Mesenchymal stem cell of Wharton's jelly (primary cell): ENCODE measurements around a stretch of chr12.

GRCh38 chr12:110827014-110827428 is 19.8 kb upstream of the CCDC63 start:
- CAGE, long polyA plus RNA: no peak

GRCh38 chr12:111314835-111315414 is 54.0 kb downstream of the PHETA1 start:
- CAGE, long polyA plus RNA: no peak

GRCh38 chr12:111360342-111360902 is 8.5 kb downstream of the PHETA1 start:
- CAGE, long polyA plus RNA: no peak

DNA sequence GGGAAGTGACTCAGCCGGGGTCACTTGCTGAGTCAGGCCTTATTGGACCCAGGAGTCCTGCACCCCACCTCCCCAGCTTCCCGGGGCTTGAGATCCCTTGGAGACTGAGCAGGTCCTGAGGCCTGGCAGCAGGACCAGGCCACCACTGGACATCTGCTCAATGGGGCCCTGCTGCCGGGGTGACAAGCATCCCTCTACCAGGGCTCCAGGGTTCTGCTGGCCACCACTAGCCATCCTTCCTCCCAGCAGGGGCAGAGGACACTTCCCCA is 3.8 kb downstream of the SH2B3 start:
- CAGE, long polyA plus RNA: no peak

DNA sequence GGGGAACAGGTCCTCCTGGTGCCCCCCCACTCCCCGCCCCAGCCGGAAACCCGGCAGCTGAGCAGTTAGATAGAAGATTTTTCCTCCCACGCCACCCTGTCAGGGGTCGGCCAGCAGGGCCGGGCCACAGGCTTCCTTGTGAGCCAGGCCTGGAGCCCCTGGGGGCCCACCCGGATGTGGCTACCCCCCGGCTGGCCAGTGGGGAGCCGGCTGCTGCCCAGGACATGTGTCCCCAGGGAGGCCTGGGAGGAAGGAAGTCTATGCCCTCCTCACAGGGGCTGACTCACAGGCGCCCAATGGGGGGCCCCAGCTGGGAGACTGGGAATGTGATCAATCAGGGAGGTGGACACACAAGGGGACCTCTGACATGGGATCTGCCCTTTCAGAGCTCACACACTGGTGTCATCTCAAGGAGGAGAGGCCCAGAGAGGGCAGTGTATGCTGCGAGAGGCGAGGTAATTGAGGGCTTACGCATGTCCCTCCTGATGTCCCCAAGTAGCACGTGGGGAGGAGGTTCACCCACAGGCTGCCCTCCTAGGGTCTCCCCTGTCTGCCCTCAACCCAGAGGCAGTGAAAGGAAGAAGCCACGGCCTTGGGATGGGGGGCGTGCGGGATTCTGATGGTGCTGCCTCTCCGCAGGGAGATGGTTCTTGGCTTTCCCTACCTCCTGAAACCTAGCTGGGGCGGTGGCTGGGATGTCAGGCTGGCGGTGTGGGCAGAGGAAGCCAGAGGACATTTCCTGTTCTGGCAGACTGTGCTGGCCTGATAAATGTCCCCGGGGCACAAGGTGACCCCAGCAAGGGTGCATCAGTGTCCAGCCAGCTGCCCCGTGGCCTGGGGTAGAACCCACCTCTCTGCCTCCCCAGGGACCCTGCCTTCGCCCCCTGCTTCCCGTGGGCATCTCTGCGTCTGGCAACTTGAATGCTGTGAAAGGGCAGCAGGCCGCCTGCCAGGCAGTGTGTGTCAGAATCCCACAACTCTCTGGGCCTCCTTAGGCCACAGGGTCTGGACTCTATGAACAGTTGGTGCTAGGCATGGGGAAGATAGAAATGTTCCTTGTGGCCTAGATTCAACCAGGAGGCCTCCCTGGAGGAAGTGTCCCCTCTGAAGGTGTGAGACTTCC is 4.5 kb downstream of the SH2B3 start:
- CAGE, long polyA plus RNA: no peak

- CAGE, long polyA plus RNA: no peak
These were observed 46.0 kb downstream of the SH2B3 start for GRCh38 chr12:111451515-111452409.

- CAGE, long polyA plus RNA: no peak
These were observed 85.9 kb downstream of the ATXN2 start for GRCh38 chr12:111512923-111513965.

DNA sequence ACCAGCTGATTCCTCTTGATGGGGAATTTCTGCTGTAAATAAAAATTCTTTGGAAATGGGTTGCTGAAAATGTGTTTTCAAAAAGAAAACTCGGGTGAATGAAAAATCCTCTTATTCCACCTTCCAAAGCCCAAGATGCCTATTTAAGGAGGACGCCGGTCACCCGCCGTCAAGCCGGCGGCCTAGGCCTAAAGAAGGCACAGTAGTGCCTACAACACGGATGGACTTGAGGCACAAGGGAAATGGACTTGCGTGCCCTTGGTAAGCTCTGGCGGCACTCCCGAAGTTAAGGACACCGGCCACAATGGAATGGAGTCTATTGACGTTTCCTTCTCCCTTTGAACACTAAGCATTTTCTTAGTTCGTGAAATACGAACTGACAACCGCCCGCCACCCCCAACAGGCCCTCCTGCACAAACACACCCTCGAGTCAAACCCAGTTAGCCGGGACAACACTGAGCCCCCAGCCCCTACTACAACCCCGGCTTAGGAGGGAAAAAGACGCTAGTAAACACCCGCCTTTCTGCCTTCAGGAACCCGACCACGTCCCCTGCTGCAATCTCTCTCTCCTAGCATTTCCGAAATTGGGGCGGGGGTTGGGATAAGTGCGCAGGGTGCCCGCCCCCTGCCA is 1.8 kb downstream of the ATXN2 start:
- CAGE, long polyA plus RNA: no peak

DNA sequence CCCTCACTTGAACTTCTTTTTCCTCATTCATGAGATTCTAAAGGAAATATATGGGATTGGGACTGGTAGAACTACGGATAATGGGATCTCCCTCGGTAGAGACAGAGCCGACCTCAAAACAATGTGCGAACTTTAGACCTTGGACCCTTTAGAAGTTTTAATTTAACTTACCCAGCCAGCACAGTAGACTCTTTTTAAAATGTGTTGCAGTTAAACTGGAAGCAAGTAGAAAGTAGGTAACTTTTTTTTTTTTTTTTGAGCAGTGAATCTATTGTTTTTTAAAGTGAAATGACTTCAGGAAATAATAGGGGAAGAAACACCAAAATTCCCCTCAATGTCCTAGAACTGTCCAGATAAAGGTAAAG is 1.1 kb upstream of the ATXN2 start:
- CAGE, long polyA plus RNA: no peak

DNA sequence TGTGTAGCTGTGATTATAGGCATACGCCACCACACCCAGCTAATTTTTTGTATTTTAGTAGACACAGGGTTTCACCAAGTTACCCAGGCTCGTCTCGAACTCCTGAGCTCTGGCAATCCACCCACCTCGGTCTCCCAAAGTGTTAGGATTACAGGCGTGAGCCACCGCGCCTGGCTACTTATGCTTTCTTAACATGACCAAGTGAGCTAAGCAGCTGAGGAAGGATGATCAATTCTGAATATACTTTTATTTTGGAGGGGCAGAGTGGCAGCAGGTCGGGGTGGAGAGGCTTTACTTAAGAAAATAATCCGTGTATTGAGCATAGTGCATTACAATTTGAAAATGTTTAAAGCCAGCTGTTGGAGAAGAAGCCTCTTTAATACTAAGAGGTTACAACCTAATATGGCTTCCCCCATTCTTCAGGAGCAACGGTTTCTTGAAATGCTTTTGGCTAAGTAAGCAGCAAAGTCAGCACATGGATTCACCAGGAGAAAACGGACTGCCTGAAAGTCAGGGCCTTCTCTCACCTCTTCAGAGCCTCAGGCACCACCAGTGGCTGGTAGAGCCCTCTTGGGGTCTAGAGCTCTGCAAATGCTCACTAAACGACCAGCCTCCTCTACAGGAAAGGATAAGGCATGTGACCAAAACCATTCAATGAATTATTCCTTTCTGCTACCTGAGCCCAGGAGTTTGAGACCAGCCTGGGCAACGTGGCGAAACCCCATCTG is 11.2 kb downstream of the BRAP start:
- CAGE, long polyA plus RNA: no peak

DNA sequence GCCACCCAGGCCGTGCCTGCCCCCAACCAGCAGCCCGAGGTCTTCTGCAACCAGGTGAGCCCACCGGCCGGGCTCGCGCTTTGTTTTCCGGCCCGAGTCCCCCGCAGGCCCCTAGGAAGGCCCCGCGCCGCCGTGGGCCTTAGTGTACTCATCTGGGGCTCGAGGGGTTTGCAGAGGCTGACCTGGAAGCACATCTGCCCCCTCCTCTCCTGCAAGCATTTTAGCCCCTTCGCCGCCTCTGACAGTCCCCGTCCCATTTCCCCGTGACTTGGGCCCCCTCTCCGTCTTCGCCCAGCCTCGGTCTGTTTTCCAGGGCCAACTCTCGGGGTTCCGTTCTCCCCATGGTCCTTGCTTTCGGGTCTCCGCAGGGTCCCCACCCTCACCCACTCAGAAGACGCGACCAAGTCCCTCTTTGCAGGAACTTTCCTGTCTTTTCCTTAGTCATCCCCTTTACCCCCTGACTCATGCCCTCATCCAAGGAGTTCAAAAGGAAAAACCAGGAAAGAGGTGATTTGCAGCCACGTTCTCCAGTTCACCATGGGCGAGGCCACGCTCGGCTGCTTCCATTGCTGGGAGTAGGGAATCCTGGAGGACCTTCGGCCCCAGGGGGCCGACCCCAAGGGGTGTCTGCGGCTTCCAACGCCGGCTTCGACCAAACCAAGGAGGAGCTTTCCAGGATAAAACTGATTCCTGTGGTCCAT is 460 bp downstream of the ALDH2 start:
- CAGE, long polyA plus RNA: no peak

DNA sequence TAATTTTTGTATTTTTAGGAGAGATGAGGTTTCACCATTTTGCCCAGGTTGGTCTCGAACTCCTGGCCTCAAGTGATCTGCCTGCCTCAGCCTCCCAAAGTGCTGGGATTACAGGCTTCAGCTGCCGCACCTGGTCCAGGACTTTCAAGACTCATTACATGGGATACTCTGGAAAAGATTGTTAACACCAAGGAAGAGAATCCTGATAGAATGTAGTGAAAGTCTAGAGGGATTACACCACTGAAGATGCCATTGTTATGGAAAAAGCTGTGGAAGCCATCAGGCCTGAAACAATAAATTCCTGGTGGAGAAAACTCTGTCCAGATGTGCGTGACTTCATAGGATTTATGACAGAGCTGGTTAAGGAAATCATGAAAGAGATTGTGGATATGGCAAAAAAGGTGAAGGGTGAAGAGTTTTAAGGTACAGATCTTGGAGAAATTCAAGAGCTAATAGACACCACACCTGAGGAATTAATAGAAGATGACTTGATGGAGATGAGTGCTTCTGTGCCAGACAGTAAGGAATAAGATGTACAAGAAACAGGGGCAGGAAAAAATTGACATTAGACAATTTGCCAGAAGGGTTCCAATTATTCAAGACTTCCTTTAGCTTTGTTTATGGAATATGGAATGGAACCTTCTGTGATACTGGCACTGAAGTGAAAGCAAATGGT is 9.6 kb downstream of the MAPKAPK5 start:
- CAGE, long polyA plus RNA: no peak

DNA sequence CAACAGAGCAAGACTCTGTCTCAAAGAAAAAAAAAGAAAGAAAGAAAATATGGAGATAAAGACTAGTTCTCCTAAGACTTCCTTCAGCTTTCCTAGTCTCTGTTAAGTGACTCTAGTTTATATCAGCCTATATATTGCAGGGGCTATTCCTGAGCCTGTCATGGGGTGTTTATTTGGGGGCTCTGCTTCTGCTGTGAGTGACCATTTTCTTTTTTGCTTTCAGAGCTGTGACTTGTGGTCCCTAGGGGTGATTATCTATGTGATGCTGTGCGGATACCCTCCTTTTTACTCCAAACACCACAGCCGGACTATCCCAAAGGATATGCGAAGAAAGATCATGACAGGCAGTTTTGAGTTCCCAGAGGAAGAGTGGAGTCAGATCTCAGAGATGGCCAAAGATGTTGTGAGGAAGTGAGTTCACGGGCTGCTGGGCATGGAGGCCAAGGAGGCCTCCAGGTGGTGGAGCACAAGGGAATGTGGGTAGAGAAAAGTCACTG is 41.4 kb downstream of the MAPKAPK5 start:
- CAGE, long polyA plus RNA: no peak

- CAGE, long polyA plus RNA: no peak
These were observed 4.0 kb upstream of the NAA25 start for GRCh38 chr12:112112348-112113252.

DNA sequence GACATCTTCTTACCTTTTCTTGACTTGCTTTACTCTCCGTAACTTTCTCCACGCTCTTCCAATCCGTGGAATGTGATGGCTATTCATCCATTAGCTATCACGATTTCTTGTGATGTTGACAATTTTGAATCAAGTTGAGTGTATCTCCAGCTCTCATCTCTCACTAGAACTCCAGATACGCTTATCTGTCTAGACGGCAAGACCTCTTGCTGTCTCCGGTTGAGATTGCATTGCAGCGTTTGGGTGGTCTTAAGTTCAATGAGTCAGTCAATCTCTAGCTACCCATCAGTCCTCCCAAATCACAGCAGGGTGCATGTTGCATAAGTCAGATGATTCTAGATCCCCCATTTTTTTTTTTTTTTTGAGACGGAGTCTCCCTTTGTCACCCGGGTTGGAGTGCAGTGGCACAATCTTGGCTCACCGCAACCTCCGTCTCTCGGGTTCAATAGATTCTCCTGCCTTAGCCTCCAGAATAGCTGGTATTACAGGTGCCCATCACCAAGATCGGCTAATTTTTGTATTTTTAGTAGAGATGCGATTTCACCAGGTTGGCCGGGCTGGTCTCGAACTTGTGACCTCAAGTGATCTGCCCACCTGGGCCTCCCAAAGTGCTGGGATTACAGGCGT is 74.6 kb downstream of the TRAFD1 start:
- CAGE, long polyA plus RNA: no peak

- CAGE, long polyA plus RNA: no peak
These were observed 124.7 kb downstream of the TRAFD1 start for GRCh38 chr12:112249891-112250548.

DNA sequence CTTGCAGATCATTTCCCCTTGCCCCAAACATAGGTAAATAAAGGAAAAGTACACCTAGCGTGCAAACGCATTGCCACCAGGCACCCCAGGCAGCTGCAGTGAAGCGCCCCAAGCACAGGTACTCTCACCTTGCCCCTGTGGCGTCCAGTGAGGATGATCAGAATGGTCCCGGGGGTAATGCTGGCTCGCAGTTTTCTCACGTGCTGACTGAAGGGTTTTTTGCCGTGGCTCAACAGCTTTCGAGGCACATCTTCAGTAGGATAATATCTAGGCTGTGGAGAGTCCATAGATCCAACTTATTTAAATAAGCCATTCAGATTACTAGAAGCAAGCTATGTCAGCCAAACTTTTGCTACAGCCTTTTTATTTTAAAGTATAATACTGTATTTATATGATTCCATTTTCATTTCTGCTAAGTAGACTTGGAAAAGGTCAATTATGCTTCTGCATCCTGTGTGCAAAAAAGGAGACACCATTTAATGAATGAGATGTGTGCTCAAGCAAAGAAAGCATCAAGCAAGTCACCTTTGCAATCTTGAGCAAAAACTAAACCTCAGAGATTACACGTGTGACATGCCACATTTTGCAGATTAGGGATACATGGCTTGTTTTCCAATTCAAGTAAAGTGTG is 2.7 kb downstream of the RPL6 start:
- CAGE, long polyA plus RNA: no peak

GRCh38 chr12:112803669-112804045 is 12.1 kb downstream of the RPH3A start:
- CAGE, long polyA plus RNA: no peak

DNA sequence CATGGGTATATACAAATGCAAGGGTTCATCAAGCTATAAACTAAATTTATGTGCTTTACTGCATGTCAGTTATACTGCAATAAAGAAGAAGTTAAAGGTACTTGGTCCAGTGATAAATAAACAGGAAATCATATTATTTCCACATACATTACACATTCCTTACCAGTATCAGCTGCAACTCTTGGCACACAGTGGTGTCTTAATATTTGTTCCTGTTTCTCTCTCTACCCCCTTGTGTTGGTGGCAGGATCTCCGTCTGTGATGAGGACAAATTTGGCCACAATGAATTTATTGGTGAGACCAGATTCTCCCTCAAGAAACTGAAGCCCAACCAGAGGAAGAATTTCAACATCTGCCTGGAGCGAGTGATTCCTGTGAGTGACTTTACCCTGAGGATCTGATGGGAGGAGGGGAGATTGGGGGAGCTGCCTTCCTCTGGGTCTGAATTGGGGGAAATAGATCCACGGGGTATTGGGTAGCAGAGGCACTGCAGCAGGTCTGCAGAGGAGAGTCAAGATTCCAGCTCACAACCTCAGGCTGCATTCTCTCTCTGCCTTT is 19.1 kb upstream of the OAS1 start:
- CAGE, long polyA plus RNA: no peak

DNA sequence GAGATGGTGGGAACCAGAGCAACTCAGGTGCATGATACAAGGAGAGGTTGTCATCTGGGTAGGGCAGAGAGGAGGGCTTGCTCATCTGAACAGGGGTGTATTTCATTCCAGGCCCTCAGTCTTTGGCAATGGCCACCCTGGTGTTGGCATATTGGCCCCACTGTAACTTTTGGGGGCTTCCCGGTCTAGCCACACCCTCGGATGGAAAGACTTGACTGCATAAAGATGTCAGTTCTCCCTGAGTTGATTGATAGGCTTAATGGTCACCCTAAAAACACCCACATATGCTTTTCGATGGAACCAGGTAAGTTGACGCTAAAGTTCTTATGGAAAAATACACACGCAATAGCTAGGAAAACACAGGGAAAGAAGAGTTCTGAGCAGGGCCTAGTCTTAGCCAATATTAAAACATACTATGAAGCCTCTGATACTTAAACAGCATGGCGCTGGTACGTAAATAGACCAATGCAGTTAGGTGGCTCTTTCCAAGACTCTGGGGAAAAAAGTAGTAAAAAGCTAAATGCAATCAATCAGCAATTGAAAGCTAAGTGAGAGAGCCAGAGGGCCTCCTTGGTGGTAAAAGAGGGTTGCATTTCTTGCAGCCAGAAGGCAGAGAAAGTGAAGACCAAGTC is 6.0 kb upstream of the OAS2 start:
- CAGE, long polyA plus RNA: no peak